Metastatic Liver Carcinoma in the Adrenal Gland (tissue), 2 donors: ENCODE measurements around a stretch of chr5.

DNA sequence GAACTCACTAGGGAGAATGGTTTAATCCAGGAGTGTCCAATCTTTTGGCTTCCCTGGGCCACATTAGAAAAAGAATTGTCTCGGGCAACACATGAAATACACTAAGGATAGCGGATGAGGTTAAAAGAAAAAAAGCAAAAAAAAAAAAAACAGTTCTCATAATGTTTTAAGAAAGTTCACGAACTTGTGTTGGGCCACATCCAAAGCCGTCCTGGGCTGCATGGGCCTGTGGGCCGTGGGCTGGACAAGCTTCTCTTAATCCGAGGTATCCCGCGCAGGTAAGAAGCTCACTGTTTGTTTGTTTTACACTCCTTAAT lies 21.9 kb upstream of the NIPBL start:
- PRO-cap, 2 experiments: no peak in any of the 2 experiments

DNA sequence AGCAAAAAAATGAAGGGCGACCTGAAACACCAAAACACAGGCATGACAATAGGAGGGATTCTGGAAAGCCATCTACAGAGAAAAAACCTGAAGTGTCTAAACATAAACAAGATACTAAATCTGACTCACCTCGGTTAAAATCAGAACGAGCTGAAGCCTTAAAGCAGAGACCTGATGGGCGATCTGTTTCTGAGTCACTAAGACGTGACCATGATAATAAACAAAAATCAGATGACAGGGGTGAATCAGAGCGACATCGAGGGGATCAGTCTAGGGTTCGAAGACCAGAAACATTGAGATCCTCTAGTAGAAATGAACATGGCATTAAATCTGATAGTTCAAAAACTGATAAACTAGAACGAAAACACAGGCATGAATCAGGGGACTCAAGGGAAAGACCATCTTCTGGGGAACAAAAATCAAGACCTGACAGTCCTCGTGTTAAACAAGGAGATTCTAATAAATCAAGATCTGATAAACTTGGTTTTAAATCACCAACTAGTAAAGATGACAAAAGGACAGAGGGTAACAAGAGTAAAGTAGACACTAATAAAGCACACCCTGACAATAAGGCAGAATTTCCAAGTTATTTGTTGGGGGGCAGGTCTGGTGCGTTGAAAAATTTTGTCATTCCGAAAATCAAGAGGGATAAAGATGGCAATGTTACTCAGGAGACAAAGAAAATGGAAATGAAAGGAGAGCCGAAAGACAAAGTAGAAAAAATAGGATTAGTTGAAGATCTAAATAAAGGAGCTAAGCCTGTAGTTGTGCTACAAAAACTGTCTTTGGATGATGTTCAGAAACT lies 109.1 kb downstream of the NIPBL start:
- PRO-cap, 2 experiments: no peak in any of the 2 experiments

GRCh38 chr5:37184599-37185228 lies 64.5 kb downstream of the CPLANE1 start:
- PRO-cap, 2 experiments: no peak in any of the 2 experiments

DNA sequence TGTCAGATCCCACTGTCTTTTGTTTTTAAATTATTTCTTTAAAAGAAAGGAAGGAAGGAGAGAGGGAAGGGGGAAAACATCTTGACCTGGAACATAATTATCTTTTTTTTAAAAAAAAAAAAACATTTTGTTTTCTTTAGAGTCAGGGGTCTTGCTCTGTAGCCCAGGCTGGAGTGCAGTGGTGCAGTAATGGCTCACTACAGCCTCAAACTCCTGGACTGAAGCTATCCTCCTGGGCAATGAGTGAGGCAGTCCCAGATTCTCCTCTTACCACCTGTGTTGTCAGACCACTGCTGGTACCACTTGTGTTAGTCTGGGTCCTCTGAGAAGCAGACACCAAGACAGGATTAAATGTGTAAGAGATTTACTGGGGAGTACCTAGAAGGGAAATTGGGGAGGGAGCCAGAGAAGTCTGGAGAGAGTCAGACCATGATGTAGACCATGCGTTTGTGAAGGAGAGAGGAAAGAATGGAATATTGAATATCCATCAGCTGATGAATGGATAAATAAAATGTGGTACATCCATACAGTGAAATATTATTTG lies 170.5 kb downstream of the GDNF start:
- PRO-cap, 2 experiments: no peak in any of the 2 experiments

DNA sequence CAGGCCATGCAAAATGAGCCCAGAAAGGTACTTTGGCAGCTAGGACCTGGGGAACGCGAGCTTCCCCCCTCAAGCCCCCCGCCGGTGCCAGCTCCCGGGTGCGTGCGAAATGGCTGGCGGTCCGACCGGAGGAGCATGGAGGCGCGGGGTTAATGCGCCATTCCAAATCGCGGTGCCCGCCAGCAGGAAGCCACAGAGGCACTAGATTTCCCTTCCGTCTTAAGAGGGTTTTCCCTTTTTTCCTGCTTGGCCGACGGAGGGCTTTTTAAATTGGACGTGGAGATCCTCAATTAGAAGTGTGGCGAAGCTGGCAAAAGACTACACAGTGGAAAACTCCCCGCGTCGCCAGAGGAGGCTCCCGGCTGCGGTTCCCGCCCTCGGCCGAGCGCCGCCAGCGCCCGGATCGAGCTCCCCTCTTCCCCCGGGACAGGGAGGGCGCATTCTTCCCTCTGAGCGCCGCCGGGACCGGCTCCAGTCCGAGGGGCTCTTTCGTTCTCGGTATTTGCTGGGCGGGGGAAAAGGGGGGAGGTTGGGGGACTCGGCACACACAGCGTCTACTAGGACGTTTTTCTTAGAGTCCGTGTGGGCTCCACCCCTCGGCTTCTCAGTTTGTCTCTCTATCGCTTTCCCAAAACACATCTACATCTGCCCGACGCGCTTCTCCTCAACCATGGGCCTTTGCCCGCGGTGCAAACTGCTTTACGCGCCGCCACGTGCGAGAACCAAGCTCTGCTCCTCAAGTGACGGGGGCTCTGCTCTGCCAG lies 3.1 kb downstream of the GDNF start:
- PRO-cap, 2 experiments: no peak in any of the 2 experiments

GRCh38 chr5:37952037-37952347 lies 112.2 kb upstream of the GDNF start:
- PRO-cap, 2 experiments: no peak in any of the 2 experiments

GRCh38 chr5:38386718-38387116 lies 128.4 kb downstream of the EGFLAM start:
- PRO-cap, 2 experiments: no peak in any of the 2 experiments

GRCh38 chr5:38467940-38468744 lies 88.3 kb downstream of the LIFR start:
- PRO-cap, 2 experiments: no peak in any of the 2 experiments

- PRO-cap, 2 experiments: no peak in any of the 2 experiments
These were observed 70.7 kb downstream of the LIFR start for GRCh38 chr5:38485751-38486146.

DNA sequence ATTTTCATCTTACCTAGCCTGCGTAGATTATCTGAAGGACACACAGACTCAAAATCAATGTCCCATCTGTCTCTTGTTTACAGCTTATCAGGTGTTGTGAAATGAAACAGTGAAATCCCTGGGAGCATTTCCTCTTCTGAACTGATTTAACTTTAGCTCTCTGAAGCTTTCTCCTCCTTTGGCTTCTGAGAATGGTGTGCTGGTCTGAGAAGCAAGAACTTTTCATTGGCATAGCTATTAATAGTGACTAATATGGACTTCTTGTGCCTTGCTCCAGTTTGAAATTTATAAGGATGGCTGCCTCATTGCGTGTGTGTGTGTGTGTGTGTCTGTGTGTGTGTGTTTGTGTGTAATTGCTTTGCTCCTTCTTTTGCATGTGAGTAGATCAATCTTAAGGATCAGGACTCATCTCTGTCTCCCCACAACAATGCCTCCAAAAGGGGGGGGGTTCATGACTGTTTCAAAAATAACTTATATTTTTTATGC lies 126.7 kb upstream of the OSMR start:
- PRO-cap, 2 experiments: no peak in any of the 2 experiments

DNA sequence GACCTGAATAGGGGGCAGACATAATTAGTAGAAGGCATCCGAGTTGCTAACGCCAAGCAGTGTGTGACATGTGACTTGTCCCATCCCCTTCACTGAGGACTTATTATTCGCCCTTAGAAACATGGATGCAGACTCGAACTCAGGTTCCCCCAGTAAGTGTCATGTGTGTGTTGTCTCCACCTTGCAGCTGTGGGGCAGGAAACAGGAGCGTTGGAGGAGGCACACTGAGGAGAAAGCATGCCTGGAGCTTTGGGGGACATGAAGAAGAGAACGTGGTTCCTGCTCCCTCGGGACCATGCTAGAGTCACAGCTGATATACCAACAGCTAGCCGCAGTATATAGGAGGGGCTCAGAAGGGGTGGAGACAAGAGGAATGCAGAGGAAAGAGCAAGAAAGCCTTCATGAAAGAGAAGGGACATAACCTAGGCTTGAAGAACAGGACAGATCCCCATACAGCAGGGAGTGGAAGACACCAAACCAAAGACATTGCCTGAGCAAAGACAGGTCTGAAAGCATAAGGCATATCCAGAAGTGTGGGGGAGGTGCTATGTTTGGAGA lies 34.4 kb downstream of the OSMR start:
- PRO-cap, 2 experiments: no peak in any of the 2 experiments

GRCh38 chr5:38921015-38921736 lies 75.4 kb downstream of the OSMR start:
- PRO-cap, 2 experiments: no peak in any of the 2 experiments

DNA sequence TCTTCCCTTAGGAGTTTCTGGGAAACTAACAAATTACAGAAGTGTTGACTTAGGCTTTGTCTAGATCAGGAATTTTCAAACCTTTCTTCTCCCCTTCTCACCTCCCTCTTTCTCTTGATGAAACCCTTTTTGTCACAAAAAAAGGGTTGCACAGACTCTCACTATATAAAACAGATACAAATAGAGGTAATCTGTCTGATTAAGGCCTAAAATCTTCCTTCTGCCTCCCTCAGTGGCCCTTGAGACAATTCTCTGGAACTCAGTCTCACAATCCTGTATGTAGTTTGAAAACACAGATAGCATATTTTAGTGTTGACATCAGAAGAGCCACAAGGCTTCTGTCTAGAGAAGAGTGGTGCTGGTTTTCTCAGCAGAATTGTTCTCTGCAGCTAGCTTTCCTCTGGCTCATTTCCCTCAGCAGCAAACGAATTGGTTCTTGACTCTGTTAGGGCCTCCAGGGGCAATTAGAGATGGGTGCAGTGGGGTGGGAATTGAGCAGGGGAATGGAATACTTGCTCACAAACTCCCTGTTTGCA lies 79.7 kb downstream of the OSMR start:
- PRO-cap, 2 experiments: no peak in any of the 2 experiments

- PRO-cap, 2 experiments: no peak in any of the 2 experiments
These were observed 58.4 kb downstream of the RICTOR start for GRCh38 chr5:39015551-39016359.

DNA sequence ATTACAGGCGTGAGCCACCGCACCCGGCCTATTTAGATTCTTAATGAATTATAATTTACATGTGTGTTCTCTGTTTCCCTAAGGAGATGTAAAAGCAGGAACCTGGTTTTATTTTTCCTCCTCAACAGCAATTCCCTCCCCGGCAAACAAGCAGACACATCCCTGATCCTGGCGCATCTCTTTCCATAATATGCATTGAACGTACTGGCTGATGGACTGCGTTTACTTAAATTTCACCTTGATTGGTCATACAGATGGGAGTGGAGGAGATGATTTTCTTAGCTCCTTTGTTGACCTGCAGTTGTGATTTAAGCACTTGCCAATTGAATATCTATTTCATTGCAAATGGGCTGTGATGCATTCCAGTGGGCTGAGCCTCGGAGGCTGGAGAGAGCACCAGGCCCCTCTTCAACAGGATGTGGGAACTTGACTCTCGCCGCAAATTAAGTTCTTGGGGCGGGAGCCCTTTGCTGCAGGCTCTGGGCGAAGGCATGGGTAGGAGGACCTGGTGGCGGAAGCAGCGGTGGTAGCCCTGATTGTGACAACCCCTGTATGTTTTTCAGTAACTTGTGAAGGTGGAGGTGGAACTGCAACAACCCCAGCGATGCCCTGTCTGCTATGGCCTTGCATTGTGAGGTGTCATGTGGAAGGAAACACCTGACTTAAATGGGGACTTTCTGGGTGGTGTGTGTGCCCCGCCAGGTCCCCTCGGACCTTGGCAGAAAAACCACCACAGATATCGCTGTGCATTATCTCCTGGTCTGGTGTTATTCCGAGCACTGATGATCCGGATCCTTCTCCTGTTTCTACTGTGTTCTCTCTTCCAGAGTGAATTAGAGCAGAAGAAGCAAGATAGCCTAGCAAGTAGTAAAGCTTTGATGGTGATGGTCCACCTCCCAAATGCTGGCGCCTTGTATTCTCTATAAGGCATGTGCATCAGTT lies 9.5 kb downstream of the FYB1 start:
- PRO-cap, 2 experiments: peak in 2 of 2 experiments; most common plus-strand start position 562 of the sequence (in 2); most common minus-strand start position 418 of the sequence (in 1)

- PRO-cap, 2 experiments: no peak in any of the 2 experiments
These were observed 2.2 kb downstream of the FYB1 start for GRCh38 chr5:39217175-39217561.

DNA sequence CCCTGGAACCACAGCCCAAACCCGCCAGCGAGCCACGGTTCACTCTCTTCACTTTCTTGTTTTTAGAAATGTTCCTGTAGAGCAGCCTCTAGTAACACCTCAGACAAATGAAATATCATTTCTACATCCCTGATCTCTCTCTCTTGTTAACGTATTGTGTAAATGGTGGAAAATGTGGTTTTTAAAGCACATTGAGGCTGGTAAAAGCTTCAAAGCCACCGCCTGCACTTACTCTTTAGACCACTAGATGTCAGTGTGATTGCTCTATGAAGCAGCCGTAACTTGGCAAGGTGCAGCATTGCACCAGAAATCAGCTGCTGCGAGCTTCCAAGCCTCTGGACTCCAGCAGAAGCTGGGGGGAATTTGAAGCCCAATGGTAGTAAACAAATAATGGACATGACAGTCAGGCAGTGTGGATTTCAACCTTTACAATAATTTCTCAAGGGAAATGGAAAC lies 1.6 kb downstream of the FYB1 start:
- PRO-cap, 2 experiments: no peak in any of the 2 experiments

DNA sequence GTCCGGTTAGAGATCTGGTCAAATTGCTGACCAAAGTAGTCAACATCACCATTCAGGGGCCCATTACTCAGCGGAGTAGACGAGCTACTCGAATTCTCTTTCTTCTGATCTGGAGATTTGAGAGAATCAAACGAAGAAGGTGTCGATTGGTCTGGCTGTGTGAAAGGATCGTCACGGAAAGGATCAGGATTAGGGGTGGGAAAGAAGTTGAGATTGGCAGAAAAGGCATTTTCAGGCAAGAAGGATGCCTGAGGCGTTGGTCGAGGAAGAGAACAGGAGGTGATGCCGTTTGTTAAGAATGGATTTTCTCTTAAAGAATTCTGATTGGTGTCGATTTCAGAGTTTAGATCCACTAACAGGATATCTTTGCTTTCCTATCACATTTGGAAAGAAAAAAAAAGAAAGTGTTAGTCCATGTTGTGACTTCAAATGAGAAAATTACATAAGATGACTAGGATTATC lies 18.6 kb upstream of the C9 start:
- PRO-cap, 2 experiments: no peak in any of the 2 experiments

DNA sequence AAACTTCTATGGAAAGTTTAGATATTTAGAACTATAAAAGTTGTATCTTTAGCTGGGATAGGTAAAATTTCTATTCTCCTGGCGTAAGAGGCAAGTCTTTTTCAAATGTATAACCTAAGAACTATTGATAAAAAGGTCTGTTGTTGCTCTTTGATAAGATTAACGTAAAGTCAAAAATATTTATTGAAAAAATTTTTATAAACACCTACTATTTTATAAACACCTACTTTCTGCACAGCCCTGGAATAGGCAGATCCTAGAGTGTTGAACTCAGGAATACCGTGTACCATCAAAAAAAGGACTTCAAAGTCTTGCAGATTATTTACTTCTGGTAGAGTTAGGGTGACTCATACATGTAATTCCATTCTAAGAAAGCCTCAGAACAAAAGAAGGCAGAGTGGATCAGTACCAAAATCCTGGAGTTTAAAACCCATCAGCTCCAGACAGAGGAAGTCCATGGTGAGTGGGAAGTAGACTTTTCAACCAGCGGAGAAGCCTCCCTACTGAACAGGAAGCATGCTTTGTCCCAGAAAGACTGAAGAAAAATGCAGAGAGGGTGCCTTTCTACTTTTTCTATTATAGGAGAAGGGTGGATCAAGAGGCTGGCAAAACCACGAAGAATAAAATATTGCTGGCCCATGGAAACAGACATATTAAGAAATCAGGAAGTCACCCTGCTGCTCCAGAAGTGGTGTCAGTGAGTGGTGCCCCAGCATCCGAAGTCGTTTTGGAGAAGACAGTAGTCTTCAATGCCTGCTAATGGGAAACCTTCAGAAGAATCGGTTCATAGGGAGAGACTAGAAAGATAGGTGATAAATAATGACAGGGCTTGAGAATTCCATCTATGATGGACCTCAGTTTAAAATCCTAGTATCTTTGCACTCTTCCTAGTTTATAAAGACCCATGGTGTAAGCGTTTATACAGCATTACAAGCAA lies 45.1 kb upstream of the DAB2 start:
- PRO-cap, 2 experiments: no peak in any of the 2 experiments

GRCh38 chr5:39473276-39473769 lies 48.5 kb upstream of the DAB2 start:
- PRO-cap, 2 experiments: no peak in any of the 2 experiments